ENCODE measurements around a stretch of chr10.

- PRO-cap = no peak
- RAMPAGE, long total RNA, 3 experiments = start-site peak on the plus strand in 1 of 3 experiments, at chr10:20005833-20005907 at its widest, 10 reads per replicate
Observed at GRCh38 chr10:20005256-20006177, 189.3 kb downstream of the PLXDC2 start.

DNA sequence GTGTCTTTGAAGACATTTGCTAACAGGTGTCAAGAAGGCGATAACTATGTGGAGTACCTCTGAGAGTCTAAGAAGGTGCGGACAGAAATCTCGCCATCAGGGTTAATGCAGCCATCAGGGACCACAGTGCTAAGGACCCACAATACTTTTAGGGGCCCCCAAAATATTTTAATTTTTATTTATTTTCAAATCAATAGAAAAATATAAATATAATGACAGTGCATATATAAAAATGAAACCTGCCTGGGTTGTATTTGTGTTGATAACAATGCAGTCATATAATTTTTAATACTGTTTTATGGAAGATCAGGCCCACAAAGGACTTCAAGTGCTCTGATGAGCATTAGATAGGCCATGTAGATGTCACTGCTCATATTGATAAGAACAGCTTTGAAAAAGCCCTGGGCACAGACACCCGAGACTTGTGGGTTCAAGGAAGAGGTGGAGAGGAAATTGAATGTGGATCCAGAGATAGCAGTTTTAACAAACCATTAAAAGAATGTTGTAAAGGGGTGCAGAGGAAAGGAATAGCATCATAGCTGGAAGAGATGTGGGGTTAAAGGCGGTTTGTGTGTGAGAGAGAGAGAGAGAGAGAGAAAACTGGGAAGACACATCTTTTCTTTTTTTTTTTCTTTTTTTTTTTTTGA is 286.9 kb downstream of the PLXDC2 start:
- PRO-cap = no peak
- RAMPAGE, long total RNA, 3 experiments = no peak in any of the 3 experiments

DNA sequence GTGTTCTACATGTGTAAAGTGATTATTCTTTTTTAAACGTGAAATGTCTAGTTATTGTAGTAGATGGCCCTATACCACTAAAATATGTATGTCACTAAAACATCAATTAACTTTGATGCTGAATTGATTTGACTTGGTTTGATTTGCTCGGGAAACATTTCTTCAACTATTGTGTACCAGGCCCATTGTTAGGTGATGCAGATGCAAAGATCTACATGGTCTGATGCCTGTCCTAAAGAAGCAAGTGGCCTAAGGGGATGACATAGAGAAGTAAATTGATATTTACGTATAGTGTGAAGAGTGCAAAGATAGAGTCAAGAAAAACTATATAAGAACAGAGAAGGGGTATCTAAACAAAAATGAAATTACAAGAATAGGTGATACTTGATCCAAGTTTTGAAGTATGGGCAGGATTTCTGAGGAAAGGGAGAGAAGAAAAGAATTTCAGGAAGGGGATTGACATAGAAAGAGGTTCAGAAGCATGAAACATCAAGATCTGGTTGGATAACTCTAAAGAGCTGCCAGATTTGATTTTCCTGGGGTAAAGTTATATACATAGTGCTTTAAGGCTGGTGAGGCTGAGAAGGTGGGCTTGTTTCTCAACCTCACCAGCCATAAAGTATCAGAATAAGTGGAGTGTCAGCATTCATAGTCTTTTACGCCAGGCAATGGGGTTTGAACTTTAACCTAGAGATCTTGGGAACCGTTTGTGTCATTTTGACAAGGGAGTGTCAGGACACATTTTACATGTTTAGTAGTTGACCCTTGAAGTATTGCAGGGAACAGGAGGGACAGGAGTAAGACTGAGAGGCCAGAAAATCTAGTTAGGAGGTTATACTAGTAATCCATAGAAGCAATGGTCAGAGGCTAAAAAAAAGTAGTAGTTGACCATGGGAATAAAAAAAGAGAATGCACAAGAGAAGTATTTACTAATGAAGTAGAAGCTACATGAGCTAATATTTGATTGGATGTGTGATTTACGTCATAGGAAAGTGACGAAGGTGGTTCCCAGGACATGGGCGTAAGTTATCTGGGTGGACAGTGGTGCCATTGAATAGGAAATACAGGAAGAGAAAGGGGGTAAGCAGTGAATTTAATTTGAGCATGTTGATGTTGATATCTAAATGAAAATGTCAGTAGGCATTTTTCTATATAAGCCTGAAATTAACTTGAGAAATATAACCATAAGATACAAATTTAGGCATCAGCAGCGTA is 411.2 kb downstream of the PLXDC2 start:
- PRO-cap = no peak
- RAMPAGE, long total RNA, 3 experiments = no peak in any of the 3 experiments

DNA sequence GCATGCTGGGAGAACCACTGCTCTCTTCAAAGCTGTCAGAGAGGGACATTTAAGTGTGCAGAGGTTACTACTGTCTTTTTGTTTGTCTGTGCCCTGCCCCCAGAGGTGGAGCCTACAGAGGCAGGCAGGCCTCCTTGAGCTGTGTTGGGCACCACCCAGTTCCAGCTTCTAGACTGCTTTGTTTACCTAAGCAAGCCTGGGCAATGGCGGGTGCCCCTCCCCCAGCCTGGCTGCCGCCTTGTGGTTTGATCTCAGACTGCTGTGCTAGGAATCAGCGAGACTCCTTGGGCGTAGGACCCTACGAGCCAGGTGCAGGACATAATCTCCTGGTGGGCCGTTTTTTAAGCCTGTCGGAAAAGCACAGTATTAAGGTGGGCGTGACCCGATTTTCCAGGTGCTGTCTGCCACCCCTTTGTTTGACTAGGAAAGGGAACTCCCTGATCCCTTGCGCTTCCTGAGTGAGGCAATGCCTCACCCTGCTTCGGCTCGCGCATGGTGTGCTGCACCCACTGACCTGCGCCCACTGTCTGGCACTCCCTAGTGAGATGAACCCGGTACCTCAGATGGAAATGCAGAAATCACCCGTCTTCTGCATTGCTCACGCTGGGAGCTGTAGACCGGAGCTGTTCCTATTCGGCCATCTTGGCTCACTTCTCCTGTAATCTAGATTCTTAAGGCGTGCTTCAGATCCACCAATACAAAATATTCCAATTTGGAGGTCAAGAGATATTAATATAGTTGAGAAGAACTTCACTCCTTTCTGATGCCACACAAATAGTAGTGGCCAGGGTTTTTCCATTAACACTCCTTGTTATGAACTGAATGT is 365.7 kb downstream of the NEBL start:
- PRO-cap = no peak
- RAMPAGE, long total RNA, 3 experiments = no peak in any of the 3 experiments

- PRO-cap = no peak
- RAMPAGE, long total RNA, 3 experiments = no peak in any of the 3 experiments
Observed at GRCh38 chr10:20784189-20784843, 112.8 kb downstream of the NEBL start.

- PRO-cap = no peak
- RAMPAGE, long total RNA, 3 experiments = no peak in any of the 3 experiments
Observed at GRCh38 chr10:20928894-20929375, 31.8 kb upstream of the NEBL start.

DNA sequence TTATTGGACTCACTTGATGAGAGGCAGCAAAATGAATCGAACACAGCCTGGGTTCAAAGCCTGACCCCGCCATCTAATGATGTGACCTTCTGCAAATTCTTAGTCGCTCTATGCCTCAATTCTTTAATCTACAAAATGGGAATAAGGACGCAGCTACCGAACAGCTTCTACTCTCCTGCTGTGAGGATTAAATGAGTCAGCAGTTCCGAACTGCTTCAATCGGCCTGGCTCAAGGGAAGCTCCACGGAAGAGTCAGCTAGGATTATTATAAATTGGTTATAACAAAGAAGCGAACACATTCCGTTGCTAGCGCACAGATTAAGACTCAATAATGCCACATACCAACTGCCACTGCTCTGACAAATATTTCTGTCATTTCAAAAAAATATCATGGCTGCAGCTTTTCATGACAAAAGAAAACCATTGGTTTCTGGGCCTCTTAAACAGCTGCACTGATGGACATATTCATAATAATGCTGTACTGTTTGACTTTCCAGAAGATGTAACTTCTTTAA is 278.1 kb upstream of the NEBL start:
- PRO-cap = no peak
- RAMPAGE, long total RNA, 3 experiments = no peak in any of the 3 experiments

DNA sequence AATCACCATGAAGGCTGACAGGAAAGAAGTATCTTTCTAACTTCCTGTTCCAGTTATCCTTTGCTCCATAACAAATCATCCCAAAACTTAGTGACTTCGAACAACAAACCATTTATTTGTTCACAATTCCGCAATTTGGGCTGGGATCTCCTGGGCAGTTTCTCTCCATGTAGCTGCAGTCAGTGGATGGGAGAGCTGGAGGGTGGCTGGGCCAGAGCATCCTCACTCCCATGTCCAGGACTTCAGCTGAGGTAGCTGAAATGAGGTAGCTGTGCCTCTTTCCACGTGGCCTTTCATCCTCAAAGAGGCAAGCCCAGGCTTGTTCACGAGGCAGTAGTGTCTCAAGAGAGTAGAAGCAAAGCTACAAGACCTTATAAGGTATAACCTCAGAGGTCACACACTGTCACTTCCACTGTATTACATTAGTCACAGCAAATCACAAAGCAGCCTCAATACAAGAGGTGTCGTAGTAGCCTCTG is 97.8 kb downstream of the SKIDA1 start:
- PRO-cap = no peak
- RAMPAGE, long total RNA, 3 experiments = no peak in any of the 3 experiments

DNA sequence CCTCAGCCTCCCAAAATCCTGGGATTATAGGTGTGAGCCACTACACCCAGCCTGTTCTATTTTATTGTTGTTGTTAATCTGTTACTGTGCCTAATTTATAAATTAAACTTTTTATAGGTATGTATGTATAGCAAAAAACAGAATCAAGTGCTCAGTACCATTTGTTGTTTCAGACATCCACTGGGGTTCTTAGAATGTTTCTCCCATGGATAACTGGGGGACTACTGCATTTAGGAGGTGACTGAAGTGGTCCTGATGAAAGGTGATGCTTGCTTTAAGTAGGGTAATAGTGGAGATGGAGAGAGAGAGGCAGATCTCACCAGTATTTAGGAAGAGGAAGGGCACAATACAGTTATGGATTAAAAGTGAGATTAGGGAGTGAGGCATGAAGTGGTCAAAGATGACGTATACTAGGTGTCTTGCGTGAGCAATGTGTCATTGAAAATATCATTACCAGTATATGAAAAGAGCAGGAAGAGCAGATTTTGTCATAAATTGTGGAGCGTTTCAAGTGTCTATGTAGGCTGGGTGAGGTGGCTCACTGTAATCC is 48.4 kb downstream of the MLLT10 start:
- PRO-cap = no peak
- RAMPAGE, long total RNA, 3 experiments = no peak in any of the 3 experiments

DNA sequence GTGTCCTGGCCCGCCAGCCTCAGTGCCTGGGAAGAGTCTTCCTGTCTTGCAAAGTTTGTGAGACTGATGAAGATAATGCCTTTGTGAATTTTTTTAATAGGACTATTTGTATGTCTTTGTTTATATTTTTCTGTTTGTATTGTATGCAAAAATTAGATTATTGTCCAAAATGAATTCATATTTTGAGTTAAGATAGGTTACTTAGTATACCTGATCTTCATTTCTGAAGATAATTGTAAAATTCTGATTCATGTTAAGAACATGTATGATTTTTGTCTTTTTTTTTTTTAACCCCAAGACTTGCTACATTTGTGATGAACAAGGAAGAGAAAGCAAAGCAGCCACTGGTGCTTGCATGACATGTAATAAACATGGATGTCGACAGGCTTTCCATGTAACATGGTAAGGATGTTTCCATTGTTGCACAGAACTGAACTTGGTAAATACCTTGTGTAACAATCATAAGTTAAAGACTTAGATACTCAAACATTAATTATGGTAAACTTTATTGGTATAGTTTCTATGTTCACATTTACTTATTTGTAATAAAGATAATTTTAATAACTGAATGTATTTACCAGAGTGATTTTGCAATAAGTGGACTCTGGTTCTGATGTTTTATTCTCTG is 78.1 kb downstream of the MLLT10 start:
- PRO-cap = no peak
- RAMPAGE, long total RNA, 3 experiments = no peak in any of the 3 experiments

DNA sequence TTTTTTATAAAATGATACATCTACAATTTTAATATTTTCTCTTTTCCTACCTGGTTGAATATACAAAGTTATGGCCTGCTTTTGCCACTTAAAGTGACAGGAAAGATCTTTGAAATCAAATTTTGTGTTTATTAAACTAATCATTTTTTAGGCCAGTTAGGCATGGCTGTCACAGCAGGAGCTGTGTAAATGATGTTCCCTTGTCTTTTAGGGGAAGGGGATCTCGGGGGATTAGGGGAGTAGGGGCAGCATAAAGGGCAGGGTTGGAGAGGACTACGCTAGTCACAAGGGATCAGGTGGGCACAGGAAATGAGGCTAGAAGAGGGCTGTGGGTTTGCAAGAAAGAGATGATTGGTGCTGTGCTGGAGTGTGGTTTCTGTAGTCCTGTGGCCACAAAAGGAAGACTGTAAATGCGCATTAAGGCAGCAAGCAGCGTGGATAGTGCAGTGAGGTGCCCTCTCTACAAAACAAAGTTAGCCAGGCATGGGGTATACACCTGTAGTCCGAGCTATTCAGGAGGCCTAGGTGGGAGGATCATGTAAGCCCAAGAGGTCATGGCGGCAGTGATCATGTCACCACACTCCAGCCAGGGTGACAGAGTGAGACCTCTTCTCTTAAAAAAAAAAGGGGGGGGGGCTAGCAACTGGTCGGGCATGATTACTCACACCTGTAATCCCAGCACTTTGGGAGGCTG is 212.0 kb downstream of the MLLT10 start:
- PRO-cap = no peak
- RAMPAGE, long total RNA, 3 experiments = no peak in any of the 3 experiments

DNA sequence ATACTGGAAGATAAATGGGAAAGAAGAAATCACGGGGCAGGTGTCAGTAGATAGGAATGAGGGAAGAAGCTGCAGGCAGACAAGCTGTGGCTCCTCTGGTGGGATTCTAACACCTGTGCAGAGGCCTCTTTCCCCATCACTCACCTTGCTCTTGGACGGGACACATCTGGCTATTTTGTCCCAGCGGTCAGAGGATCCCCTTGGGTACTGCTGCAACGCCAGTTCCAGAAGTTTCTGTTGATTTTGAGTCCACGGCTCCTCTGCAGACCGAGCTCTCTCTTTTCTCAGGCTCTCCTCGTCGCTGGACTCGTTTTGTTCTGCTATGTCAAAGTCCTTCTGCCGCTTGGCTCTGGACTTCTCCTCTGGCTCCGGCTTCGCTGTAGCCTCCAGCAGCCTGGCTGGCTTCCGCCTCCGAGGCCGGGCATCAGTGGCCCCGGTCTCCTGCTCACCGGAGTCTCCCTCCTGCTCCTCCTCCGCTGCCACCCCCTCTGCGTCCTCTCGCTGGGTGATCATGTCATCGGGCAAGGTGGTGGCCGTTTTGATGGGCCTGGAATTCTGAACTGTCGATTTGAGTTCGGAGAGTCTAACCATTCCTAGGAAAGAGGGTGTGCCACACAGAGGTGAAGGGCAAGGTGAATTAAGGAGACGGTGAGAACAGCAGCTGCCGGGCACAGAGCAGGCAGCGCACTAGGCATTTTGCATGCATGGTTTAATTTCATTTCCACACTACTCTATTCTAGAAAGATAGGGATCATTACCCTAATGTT is 225.2 kb downstream of the MLLT10 start:
- PRO-cap = no peak
- RAMPAGE, long total RNA, 3 experiments = no peak in any of the 3 experiments

DNA sequence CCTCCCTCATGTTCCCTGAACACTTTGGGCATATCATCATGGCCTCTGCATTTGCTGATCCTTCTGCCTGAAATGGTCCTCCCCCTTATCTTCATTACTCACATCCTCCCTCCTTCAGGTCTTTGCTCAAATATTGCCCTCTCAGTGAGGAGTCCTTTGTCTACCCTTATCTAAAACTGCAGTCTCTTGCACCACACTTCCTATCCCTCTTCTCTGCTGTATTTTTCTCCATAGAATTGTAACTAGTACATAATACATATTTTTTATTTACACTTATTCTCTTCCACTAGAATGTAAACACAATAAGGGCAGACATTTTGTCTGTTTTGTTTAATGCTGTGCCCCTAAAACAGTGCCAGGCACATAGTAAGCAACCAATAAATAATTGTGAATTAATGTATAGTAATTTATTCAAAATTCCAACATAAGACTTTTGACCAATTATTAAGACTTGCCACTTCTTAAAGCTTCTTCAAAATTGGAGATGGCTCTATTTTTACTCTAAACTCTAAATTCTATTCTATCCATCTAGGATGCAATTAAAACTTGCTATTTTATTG is 41.6 kb downstream of the DNAJC1 start:
- PRO-cap = no peak
- RAMPAGE, long total RNA, 3 experiments = no peak in any of the 3 experiments

GRCh38 chr10:22086727-22087187 is 83.2 kb upstream of the DNAJC1 start:
- PRO-cap = no peak
- RAMPAGE, long total RNA, 3 experiments = no peak in any of the 3 experiments

DNA sequence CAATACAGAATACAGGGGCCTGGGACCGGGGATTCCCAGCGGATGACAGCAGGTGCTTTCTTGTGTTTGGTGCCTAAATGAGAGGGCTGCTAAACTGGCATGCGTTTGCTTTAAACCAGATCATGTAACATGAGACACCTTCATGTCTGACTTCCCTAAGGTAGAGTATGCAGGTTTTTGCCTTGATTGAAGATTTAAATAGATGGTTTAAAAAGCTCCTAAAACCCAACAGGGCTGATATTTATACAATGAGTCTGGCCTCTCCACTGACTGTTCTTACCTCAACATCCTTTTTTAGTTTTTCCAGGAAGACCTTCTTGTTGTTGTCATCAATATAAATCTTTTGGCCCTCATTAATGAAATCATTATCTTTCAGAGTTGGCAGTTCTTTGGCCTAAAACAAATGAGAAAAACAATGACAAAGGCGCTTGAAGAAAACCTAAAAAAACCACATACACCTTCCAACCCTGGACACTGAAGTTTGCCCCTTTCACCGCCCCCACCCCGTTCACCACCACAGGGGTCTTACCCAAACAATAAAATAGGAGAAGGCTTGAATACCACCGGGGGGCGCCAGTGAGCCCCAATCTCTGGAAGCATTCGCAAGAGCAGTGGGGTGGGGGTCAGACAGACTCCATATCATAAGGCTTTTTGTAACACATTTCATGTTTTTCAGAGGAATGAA is 163.9 kb downstream of the PIP4K2A start:
- PRO-cap = no peak
- RAMPAGE, long total RNA, 3 experiments = no peak in any of the 3 experiments

DNA sequence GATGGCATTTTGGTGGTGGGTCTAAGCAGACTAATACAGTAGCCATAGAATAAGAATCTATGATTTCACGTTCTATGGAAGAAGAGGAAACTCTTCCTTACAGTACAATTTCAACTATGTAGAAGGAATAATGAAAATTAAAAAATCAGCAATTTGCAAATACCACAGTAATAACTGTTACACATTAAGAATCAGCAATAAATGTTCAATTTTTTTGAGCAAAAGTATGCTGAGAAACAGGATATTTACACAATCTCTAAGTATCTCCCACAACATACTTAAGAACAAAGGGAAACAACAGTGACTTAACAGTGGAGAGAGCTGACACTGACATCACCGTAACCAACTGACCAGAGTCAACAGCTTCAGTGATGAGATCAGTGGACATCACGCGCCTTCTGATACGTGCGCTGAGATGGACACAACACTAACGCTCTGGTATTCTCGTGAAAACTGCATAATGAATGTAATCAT is 82.8 kb downstream of the PIP4K2A start:
- PRO-cap = no peak
- RAMPAGE, long total RNA, 3 experiments = no peak in any of the 3 experiments

DNA sequence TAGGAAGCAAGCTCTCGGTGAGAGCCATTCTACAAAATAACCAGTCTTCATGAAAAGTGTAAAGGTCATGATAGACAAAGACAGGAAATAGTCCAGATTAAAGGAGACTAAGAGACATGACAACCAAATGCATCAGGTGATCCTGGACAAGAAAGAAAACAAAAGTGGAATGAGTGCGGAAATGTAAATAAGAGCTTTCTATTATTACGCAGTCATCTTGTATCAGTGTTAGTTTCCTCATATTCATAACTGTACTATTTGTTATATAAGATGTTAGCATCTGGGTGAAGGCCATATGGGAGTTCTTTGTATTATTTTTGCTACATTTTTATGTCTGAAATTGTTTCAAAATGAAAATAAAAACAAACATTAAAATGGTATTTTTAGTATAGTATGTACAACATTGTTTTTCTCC is 82.3 kb downstream of the PIP4K2A start:
- PRO-cap = no peak
- RAMPAGE, long total RNA, 3 experiments = no peak in any of the 3 experiments

GRCh38 chr10:22655552-22656144 is 58.7 kb downstream of the PIP4K2A start:
- PRO-cap = no peak
- RAMPAGE, long total RNA, 3 experiments = no peak in any of the 3 experiments

DNA sequence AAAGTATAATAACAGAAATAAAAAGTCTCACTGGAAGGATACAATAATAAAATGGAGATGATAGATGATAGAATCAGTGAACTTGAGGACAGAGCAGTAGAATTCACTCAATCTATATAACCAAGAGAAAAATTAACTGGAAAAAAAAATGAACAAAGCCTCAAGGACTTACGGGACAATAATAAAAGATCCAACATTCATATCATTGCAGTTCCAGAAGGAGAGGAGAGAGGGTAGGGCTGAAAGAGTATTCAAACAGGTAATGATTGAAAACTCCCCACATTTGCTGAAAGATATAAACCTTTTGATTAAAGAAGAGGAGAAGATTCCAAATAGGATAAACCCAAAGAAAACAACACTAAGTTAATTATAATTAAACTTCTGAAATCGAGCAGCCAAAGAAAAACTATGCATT is 71.7 kb upstream of the MSRB2 start:
- PRO-cap = no peak
- RAMPAGE, long total RNA, 3 experiments = no peak in any of the 3 experiments

DNA sequence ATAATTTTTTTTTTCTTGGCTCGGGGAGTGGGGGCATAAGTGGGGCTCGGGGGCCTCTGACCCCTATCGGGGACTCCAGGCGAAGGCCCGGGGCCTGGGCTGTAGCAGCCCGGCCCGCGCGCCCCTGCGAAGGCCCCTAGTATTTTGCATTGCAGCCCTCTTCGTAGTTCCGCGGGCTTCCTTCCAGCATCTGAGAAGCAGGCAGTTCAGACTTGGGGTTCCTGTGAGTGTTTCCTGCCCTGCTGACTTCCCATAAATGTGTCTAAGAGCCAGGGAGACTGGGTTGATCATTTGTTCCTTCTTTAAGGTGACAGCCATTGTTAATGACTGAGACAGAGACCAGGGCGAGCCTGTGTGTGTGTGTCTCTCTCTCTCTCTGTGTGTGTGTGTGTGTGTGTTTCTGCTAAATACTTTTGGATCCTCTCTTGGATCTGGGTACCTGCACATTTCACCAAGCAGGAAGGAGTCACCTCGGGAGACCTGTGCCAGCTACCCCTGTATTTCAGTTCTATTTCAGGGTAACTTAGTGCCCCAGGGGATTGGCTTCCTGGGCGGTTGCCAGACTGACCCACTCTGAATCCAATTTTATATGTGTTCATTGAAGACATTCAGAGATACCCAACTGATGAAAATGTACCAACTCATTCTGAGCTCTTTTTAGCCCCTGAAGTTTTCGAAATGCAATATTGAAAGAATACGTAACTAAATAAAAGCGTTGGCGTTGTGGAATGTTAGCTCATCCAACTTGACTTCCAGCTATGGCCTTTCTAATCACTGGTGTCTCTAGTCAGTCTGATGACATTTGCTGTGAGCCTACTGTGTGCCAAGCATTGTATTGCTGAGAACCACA is 822 bp downstream of the MSRB2 start:
- PRO-cap = unidirectional peak, minus-strand start at position 192 of the sequence
- RAMPAGE, long total RNA, 3 experiments = no peak in any of the 3 experiments

Measured in tibial nerve (tissue), 3 donors.